ENCODE data around the genes HYAL2 and RAD54L2.

DNA sequence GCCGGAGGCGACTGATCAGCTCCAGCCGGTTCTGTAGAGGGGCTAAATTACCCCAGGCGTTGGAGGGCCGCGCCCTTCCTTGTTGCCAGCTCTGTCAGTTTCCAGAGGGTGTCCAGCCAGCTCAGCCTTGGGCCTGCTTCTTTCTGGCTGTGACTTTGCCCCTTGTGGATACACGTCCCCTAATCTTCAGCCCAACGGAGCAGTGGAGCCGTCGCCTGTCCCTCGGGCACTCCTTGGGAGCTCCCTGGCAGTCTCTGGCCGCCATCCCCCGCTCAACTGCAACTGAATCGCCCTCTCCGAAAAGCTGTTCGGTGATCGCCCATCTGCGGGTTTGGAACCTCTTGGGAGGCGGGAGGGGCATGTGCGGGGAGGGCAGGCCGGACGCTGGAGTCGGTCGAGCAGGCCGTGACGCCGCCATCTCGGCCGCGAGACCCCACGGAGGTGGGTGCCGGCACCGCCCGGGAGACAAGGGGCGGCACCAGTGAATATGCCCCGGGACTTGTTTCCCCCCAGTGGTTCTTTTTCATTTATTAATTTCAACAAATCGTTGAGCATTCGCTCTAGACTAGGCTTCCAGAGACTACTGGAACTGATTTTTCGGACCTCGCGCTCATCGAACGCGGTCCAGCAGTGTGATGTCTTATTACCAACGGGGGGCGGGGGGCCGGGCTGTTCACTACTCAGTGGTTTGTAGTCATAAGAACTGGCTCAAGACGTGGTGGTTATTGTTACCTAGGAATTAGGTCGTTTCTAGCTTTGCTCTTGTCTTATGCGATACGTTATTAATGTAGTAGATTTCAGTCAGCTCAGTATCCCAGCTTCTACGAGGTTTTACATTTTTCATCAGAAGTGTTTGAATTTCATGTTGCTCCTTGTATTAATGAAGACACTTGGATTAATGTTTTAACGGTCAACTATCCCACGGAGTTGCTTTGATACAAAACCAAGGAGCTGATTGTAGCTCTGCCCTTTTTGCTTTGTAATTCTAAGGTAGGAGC lies 685 bp downstream of the RBM5 start:
- RRBS = 1% methylated on average over 12 of the region's 54 CpGs

GRCh38 chr3:50121116-50121979 lies 32.6 kb downstream of the RBM5 start:
- RRBS = 5% methylated on average over 4 of the region's 12 CpGs

GRCh38 chr3:50165922-50166777 lies 11.0 kb downstream of the SEMA3F start:
- RRBS = 3% methylated on average over 5 of the region's 20 CpGs

- RRBS = no CpG with 5 or more reads among the region's 18 CpGs
Measured at GRCh38 chr3:50173624-50174229, 17.7 kb upstream of the GNAT1 start.

DNA sequence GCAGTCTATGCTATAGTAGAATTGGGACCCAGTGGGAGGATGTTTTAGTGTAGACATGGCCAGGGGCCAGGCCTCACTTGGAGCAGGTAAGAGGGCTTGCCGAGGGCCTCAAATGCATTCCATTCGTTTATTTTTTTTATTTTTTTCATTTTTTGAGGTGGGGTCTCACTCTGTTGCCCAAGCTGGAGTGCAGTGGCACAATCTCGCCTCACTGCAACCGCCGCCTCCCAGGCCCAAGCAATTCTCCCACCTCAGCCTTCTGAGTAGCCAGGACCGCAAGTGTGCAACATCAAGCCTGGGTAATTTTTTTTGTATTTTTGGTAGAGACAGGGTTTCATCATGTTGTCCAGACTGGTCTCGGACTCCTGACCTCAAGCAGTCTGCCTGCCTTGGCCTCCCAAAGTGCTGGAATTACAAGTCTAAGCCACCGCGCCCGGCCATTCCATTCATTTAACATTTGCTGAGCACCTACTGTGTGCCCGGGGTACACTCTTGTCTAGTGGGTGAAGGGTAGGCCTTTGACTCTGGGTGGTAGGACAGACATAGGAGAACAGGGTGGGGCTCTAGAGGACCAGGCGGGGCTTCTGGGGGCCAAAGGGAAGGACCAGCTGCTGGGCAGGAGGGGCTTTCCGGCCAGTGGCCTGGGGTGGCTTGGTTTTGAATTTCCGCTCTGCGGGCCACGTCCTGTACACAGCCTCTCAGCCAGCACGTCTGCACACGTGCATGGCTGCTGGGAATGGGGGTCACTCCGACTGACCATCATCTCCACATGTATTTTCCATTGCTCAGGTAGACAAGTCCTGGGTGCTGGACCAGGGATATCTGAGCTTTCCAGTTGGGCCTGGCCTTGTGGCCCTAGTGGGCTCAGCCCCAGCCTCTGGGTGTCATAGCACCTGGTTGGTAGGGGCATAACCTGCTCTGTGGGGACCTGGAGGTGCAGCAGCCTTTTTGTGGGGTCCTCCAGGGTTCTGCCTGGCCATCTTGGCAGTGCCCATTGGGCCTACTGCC lies 2.4 kb downstream of the SLC38A3 start:
- RRBS = no CpG with 5 or more reads among the region's 19 CpGs

GRCh38 chr3:50251398-50251786 lies 15.4 kb downstream of the GNAI2 start:
- RRBS = no CpG with 5 or more reads among the region's 9 CpGs

DNA sequence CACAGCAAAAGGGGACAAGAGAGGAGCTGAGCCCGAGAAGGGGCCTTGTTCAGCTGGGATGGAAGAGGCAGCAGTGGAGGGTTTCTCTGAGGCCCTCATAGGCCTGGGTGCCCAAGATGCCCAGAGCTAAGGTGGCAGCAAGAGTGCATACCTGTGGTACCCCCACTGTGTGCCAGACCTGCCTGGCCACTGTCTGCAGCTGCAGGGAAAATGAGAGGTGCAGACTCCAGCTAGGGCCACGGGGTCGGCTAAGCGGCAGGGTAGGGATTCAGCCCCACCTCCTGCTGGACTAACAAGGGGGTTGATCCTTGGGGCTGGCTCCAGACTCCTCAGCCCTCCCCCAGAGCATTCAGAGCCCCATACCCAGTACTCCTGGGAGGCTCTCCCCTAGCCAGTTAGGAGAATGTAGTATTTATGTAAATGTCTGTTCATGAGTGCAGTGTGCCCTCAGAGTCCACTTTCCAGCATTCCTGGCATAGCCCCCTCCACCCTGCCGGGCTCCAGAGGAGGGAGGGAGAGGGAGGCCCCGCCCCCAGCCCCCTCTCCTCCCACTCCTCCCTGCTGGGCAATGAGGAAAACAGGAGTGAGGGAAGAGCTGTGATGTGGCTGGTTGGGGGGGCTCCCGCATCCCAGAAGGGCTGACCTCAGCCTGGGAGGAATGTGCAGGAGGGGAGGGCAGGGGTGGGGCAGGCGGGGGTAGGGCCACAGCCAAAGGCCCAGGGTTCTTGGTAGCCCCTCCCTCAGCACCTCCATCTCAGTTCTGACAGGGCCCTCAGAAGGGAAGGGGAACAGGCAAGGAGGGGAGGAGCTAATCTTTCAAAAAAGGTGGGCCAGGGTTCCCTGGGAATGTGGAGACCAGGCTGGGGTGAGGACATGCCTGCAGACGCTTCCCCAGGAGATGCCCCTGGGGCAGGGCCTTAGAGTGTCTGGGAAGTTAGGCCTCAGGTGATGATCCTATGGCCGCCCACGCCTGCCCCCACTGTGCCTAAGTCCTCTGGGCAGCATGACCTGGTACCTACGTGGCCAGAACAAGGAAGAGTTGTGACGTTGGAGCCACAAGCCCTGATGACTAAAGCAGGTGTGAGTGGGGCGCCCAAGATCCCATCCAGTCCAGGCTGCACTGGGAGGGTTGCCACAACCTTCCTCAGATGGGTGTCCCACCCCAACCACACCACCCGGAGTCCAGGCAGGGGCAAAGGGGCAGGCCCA lies 4.3 kb upstream of the SEMA3B start:
- RRBS = no CpG with 5 or more reads among the region's 15 CpGs

DNA sequence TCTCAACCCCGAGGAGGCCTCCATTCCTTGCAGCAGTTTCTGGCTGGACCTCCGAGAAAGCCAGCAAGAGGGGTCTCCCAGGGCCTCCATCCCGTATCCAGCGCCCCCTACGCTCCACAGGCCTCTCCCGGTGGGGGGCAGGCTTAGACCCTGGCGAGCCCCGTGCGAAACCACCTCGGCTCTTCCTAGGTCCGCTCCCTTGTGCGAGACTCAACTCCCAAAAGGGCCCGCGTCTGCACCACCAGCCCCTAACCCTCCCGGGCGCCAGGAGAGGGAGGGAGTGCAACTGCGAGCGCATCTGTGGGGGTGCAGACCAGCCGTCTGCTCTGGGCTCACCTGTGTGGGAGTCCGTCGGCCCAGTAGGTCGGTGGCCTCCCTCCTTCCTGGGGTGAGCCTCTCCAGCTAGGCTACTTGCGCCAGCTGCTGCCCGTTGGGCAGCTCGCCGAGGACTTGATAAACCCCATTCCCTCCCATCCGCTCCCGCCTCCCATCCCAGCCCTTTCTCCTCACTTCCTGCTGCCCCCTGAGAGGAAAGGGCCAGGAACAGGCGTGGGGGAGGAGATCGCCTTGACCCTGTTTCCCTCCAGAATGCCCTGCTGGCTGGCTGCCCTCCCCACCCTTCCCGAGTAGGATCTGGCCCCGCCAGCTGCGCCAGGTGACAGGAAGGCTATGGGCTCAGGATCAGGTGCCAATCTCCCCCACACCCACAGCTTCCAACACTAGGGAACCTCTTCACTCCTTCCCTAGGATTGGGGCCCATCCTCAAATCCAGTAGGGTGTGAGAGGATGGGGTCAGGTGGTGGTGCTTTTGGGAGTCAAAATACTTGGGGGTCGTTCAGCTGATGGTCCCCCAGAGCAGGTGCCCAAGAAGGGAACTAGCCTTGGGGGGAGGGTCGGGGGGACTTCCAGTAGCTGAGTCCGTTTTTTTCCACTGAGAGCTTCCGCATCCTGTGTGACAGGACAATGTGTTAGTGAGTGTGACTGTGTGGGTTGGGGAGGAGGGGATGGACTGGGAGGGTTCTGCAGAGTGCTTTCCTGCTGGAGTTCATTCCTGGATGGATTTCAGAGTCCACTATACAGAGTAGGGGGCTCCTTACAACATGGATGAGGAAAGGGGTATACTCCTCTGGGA lies at the start of gene HYAL2:
Gene HYAL2 (minus strand): TSS at position 429 of the 1,132 bp plus-strand sequence.
- RRBS = no CpG with 5 or more reads among the region's 37 CpGs

DNA sequence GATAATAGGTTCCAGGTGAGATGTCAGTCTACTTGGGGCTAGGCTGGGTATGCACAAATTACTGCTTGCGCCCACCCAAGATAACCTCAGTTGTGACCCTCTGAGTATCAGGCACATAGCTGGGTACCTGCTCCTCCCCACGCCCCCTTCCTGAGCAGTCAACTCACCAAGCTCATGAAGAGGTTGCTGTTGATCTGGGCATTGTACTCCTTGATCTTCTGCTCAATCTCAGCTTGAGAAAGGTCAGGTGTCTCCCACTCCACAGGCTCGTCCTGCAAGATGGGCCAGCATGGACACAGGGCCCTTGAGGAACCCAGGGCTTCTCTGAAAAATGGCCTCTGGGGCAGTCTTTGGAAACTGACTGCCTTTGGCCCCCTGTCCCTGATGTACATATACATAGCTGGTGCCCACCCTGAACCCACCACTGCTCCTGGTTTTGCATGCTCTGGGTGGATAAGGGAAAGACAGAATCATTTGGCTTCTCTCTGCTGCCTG lies 3.9 kb upstream of the TUSC2 start:
- RRBS = no CpG with 5 or more reads among the region's 3 CpGs

- RRBS = no CpG with 5 or more reads among the region's 1 CpG
Measured at GRCh38 chr3:50357411-50357995, 1.8 kb downstream of the TMEM115 start.

DNA sequence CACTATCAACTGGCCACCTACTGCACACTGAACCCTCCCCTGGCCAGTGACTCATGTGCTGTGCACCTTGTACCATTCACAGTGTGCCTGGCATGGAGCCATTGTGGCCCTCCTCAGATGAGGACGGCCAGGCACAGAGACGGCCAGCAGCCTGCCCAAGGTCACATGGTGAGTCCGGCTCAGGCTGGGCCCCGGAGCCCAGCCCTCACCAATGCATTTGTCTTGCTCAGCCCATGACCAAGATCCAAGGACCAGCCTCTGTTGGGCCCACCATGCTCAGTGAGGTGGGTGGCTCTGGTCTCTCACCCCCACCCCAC lies 35.8 kb upstream of the TMEM115 start:
- RRBS = no CpG with 5 or more reads among the region's 4 CpGs

GRCh38 chr3:50581469-50581953 lies 12.2 kb downstream of the HEMK1 start:
- RRBS = no CpG with 5 or more reads among the region's 3 CpGs

- RRBS = no CpG with 5 or more reads among the region's 8 CpGs
Measured at GRCh38 chr3:50605886-50606601, 5.5 kb downstream of the CISH start.

GRCh38 chr3:50662014-50662548 lies 12.6 kb upstream of the DOCK3 start:
- RRBS = no CpG with 5 or more reads among the region's 14 CpGs

- RRBS = no CpG with 5 or more reads among the region's 15 CpGs
Measured at GRCh38 chr3:50978932-50979247, 304.2 kb downstream of the DOCK3 start.

DNA sequence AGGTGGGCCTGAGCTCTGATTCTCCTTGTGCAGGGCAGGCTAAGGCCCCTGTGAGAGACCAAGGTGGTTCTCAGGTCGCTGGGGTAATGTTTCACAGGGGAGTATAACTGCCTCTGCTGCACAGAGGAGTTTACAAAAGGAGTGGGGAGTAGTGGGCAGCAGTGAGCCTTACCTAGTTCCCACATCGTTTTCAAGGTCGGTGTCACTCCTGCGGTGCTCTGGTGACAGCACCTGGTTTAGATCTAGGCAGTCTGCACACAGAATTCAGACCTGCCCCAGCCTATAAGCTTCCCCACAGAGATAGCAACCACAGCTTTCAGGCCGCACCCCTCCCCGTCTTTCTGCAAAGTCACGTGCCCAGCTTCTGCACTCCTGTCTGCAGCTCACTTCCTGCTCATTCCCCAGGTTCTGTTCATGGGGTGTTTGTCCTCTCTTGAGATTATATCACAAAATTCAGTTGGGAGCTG lies 350.5 kb downstream of the DOCK3 start:
- RRBS = no CpG with 5 or more reads among the region's 7 CpGs

DNA sequence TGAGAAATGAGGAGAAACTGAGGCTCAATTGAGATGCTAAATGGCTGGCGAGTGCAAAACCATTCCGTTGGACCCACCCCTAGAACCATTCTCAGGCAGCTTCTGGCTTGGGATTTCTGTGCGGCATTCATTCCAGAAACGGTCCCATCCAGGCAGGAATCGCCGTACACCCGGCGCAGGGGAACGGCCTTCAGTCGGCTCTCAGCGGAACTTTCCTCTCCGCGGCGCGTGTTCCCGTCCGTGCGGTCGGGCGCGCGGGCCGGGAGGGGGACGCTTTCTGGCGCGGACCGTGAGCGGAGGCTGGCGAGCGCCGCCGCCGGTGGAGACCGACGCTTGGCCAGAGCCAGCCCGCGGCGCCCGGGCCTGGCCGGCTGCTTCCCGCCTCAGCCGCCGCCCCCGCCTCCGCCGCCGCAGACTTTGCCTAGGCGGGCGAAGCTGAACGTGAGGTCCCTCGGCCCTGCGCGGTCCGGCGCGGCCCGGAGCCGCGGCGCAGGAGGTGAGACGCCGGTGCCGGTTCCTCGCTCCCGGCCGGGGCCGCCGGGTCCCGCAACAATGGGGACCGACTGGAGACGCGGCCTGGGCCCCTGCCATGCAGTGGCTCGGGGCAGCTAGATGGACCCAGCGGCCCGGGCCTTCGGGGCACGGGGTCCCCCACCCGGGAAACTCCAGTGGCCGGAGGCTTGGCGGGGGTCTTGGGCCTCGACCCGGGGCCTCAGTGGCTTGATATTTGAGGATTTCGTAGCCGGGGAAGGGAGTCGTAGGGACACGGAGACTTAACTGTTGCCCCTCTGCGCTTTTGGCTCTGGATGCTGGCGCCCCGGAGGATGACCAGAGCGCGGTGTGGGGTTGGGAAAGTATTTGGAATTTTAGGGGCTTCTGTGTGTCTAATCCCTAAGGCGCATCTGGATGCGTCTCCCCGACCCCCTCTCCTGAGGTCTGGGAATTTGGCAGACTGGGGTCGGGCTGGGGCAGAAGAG lies at the start of gene RAD54L2:
Gene RAD54L2 (plus strand): TSS at position 300 of the 977 bp plus-strand sequence.
- RRBS = under 1% methylated on average over 56 of the region's 95 CpGs

GRCh38 chr3:51648986-51649453 lies 22.0 kb upstream of the TEX264 start:
- RRBS = no CpG with 5 or more reads among the region's 4 CpGs

GRCh38 chr3:52019623-52020249 lies 24.0 kb upstream of the RPL29 start:
- RRBS = no CpG with 5 or more reads among the region's 12 CpGs

Data from pericardium (tissue), 1 donor.